Pericardium (tissue), 1 donor: Measurements from ENCODE around the genes EXOC6B and EMX1.

DNA sequence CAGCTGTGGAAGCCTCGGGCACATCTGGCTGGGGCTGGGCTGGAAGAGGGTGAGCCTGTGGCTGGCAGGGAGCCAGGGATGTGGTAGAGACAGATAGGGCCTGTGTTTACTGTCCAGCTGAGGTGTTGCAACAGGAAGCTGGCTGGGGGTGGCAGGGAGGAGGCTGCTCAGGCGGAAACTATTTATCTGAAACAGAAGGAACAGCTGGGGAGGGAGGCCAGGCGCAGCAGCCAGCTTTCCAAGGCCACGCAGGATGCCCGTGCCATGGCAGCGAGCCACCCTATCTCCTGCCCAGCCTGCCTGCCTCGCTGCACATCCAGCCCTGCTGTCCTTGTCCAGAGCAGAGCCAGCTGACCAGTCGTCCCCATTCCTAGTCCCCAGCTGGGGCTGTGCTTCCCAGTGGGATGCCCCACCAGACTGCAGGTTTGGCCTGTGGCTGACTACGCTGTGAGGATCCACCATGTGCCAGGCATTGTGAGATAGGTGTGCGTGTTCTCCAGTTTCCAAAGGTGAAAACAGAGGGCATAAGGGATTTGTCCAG lies 264.6 kb downstream of the CYP26B1 start:
- RRBS = no CpG with 5 or more reads among the region's 10 CpGs

- RRBS = no CpG with 5 or more reads among the region's 6 CpGs
Observed at GRCh38 chr2:72153678-72153958, 6.0 kb upstream of the CYP26B1 start.

DNA sequence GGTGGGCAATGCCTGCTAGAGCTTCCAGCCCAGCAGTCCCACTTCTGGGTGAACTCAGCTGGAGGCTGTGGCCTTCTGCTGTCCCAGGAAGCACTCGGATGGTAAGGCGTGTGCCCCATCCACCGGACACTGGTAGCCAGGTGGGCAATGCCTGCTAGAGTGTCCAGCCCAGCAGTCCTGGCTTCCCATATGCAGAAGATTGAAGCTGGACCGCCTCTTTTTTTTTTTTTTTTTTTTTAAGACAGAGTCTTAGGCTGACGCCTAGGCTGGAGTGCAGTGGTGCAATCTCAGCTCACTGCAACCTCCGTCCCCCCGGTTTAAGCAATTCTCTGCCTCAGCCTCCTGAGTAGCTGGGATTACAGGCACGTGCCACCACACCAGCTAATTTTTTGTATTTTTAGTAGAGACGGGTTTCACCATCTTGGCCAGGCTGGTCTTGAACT lies 86.2 kb upstream of the CYP26B1 start:
- RRBS = no CpG with 5 or more reads among the region's 9 CpGs

GRCh38 chr2:72561854-72562748 lies 263.7 kb downstream of the EXOC6B start:
- RRBS = no CpG with 5 or more reads among the region's 4 CpGs

DNA sequence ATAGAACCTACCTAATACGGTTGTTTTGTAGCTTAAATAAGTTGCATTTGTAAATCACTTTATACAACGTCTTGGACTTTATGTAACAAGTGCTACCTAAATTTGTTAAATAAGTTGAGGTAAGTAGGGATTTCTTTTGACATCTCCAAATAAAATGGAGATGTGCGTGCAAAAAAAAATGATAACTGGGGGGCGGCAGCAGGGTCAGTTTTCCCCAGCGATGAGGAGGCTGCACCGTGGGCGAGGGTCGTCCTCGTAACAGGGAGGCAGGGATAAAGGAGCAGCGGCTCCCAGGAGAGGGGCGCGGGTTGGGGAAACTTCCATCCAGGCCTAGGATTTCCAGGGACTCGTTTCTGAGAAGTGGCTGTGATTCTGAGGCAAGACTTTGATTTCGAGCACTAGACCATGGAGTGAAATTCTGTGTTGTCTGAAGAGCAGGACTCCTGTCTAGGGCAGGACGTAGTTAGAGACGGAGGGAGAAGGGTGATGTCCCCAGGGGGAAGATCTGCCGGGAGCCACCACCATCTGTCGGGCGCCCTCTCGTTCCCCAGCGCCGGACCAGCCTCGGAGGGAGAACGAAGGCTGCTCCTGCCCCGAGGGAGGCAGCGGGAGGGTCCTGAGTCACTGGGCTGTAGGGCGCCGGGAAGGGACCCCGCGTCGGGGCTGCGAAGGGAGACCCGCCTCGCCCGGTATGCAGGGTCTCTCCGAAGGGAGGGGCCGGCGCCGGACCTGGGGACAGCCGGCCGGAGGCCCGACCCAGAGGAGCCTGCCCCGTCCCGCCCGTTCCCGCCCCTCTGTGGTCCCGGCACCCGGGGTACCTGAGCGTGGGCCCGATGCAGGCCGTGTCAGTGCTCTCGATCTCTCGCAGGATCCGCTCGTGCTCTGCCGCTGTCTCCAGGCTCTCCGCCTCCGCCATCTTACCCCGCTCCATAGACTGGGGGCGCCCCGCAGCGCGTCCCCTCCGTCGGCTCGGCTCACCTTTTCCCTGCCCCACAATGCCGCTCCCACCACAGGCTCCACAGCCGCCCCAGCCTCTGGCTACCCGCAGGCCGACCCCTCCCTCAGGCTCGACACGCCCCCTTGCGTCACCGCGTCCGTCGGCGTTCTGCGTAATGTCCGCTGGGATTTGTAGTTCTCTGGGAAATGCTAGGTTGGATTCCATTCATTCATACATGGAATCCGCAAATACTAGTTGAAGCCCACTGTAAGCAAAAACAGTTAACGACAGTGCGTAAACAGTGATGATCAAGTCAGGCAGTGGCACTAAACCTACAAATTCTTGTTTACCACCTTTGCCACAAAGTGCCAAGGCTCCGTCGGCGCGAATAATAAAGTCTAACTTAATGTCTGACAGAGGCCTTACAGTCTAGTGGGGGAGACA lies at the start of gene EXOC6B:
Gene EXOC6B, minus strand, starts transcription at position 1,054 of the 1,381 bp plus-strand sequence.
- RRBS = 2% methylated on average over 25 of the region's 87 CpGs

DNA sequence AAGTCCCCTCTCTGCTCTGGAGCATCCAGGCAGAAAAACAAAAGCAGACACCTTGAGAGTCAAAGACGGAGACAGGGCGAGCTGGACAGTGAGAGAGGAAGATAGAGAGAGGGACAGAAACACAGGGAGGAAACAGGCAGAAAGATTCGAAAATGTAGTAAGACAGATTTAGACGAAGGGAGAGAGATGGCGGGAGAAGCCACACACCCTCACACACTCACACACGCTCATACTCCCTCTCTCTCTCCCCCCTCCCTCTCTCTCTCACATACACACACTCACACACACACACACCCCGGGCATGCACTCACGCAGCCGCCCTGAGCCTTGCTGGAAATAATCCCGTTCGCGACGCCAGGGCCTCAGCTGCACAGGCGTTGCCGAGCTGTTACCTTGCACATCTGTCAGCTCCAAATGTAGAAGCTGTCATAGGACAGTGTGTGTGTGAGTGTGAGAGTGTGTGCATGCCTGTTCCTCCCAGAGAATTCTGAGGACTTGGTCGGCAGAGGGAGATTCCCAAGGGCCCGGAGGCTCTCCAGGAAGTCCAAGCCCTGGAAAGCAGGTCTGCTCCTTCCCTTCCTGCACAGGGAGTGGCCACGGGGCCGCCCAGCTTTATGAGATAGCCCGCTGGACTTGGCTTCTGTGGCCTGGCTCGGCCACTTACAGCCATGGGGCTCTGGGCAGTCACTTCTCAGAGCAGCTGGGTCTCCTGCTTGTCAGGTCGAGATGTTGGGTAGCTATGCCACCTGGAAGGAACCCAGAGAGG lies 8.5 kb downstream of the SPR start:
- RRBS = no CpG with 5 or more reads among the region's 22 CpGs

- RRBS = 3% methylated on average over 18 of the region's 78 CpGs
Observed at GRCh38 chr2:72916726-72917633, at the start of gene EMX1. Gene EMX1, plus strand, starts transcription at chr2:72917519.

GRCh38 chr2:73084213-73084874 lies 12.8 kb upstream of the SFXN5 start:
- RRBS = no CpG with 5 or more reads among the region's 5 CpGs

DNA sequence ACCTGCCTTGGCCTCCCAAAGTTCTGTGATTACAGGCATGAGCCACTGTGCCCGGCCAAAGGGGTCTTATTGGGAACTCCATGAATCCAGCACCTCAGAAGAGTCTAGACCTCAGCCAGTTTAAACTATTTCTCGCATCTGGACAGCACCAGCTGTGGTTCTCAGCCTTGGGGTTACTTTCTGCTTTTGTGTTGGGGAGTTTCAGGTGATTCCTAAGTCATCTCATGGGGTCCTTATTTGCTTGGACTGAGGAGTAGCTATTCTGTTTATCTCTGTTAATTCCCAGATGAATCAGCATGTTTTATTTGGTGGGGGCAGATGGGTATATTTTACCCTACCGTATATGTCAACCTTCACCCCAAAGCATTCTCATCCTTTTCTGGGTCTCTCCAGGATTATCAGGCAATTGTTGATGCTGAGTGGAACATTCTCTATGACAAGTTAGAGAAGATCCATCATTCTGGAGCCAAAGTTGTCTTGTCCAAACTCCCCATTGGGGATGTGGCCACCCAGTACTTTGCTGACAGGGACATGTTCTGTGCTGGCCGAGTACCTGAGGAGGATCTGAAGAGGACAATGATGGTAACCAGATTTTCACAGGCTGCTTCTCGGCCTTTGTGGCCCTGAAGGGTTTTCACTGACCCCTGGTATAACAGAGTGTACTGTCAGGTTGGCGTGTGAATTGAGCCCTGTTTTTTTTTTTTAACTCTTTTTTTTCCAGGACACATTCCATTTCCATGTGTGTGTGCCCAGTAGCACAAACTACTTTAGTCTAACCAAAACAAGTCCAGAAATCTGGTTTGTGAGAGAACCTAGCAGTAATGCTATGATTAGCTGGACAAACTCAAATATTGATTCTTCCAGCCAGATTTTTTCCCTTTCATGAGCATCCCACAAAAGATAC lies 14.7 kb downstream of the CCT7 start:
- RRBS = no CpG with 5 or more reads among the region's 6 CpGs

GRCh38 chr2:73284995-73285660 lies 850 bp upstream of the FBXO41 start:
- RRBS = 12% methylated on average over 4 of the region's 10 CpGs

GRCh38 chr2:73307707-73308270 lies 14.4 kb upstream of the EGR4 start:
- RRBS = no CpG with 5 or more reads among the region's 9 CpGs

GRCh38 chr2:73746617-73747080 lies 9.5 kb upstream of the TPRKB start:
- RRBS = no CpG with 5 or more reads among the region's 3 CpGs

- RRBS = no CpG with 5 or more reads among the region's 13 CpGs
Observed at GRCh38 chr2:73921072-73921650, 5.5 kb upstream of the DGUOK start.

DNA sequence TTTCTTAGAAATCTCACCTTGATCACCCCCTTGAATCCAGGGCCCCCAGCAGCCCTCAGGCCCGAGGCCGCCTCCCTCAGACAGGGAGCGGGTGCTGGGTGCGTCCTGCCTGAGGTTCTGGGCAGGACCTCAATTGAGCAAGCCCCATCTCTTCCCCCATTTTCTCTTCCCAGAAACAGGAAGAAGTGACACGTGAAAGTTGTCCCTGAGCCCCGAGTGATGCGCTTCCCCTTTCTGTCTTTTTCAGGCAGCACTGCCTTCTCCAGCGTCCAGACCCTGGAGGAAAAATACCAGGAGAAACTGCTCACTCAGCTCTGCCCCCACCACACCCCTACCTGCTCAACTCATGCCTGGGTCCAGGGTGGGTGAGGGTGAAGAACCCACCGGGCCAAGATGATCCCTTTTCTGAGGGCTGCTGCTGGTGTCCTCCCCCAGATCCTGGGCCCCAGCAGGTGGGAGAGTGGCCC lies 1.1 kb downstream of the TET3 start:
- RRBS = no CpG with 5 or more reads among the region's 9 CpGs

DNA sequence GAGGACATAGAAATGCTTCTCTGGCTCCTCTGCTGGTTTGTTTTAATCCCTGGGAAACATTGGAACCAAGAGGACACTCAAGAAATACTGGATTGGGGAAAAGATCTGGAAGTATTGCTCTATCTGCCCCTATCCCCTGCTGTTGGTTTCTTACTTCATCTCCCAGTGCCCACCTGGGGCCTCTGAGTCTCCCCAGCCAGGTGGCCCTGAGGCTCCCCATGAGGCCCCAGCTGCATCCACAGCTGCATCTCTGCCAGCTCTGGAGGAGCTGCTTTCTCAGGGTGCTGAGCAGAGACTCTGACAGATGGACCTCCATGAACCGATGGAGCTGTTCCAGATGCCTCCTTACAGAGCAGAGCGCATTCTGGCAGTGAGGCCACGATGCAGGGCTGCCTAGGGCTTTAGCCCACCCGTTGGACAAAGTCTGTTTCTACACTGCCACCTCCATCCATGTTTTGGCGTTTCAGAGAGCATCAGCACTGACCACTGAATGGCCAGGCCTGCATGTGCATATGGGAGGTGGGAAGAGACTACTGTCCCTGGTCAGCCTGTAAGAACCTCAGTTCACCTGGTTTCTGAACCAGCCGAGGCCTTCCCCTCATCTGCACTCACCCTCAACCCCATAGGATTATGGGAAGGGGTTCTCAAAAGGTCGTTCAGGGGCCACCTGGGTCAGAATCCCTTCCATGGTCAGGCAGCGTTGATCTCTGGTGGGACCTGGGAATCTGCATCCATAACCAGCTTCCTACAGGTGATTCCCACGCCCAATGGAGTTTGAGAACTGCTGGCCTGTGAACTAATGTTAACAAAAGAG lies 36.5 kb downstream of the TET3 start:
- RRBS = no CpG with 5 or more reads among the region's 9 CpGs

DNA sequence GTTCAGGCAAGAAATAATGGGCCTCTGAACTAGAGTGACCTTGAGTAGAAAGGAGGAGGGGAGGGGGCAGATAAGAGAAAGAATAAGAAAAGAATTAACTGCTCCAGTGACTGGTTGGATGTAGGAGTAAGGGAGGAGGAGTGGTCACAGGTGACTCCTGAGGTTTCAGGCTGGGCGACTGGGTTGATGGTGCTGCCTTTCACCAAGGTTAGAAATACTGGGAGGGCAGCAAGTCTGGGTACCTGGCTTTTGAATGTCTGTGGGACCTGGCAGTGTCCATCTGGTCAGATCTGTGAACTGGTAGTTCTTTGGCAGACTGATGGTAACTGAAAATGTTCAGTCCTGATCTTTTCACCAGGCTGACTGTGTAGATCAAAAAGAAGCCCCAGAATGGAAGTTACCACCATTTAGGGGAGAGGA lies 69.5 kb downstream of the TET3 start:
- RRBS = no CpG with 5 or more reads among the region's 1 CpG

GRCh38 chr2:74100916-74102035 lies 46.4 kb downstream of the BOLA3 start:
- RRBS = no CpG with 5 or more reads among the region's 43 CpGs

DNA sequence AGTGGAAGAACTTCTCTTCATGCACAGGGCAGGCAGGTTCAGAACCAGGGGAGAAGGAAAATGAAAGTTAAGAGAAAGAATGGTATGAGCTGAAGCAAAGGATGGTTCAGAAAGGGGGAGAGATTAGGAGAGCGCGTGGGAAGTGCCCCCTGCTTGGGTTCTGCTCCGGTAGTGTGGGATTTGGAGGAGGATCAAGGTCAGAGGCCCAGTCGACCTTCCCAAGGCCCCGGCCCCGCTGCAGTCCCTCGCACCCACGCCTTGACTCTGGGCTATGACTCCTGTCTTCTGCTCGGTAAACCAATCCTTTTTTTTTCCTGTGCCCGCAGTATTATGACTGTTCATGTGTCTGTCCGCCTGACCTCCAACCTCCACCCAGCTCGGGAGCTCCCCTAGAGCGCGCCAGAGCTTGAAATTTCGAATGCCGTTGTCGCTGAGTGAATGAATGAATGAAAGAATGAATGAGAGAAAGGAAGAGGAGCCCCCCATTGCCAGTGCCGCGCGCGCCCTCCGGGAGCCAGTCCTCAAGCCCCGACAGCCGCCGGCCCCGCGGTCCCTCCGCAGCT lies 414 bp downstream of the BOLA3 start:
- RRBS = 3% methylated on average over 3 of the region's 28 CpGs

- RRBS = no CpG with 5 or more reads among the region's 2 CpGs
Observed at GRCh38 chr2:74164958-74165554, 13.6 kb downstream of the MOB1A start.